ENCODE measurements around a stretch of chr1.

DNA sequence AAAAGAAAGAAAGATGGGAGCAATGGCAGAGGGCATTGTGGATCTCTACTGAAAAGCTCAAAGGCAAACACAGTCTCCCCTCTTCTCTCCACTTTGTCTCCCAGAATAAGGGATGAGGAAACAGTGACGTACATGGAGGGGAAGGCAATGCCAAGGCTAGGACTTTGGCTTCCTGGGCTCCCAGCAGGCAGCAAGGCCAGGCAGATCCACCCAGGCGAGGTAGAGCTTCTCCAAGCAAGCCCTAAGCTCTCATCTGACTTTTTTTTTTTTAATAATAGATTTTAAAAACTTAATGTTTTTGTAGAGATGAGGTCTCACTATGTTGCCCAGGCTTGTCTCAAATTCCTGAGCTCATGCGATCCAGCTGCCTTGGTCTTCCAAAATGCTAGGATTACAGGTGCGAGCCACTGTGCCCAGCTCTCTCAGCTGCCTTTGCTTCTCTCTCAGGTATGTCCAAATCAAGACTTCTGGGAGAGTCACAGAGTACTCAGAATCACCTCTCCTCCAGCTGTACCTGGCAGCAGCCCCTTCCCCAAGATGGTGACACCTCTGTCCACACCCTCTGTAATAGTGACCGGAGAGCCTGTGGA lies 4.5 kb downstream of the ARHGEF2 start:
- PRO-cap, result no peak

DNA sequence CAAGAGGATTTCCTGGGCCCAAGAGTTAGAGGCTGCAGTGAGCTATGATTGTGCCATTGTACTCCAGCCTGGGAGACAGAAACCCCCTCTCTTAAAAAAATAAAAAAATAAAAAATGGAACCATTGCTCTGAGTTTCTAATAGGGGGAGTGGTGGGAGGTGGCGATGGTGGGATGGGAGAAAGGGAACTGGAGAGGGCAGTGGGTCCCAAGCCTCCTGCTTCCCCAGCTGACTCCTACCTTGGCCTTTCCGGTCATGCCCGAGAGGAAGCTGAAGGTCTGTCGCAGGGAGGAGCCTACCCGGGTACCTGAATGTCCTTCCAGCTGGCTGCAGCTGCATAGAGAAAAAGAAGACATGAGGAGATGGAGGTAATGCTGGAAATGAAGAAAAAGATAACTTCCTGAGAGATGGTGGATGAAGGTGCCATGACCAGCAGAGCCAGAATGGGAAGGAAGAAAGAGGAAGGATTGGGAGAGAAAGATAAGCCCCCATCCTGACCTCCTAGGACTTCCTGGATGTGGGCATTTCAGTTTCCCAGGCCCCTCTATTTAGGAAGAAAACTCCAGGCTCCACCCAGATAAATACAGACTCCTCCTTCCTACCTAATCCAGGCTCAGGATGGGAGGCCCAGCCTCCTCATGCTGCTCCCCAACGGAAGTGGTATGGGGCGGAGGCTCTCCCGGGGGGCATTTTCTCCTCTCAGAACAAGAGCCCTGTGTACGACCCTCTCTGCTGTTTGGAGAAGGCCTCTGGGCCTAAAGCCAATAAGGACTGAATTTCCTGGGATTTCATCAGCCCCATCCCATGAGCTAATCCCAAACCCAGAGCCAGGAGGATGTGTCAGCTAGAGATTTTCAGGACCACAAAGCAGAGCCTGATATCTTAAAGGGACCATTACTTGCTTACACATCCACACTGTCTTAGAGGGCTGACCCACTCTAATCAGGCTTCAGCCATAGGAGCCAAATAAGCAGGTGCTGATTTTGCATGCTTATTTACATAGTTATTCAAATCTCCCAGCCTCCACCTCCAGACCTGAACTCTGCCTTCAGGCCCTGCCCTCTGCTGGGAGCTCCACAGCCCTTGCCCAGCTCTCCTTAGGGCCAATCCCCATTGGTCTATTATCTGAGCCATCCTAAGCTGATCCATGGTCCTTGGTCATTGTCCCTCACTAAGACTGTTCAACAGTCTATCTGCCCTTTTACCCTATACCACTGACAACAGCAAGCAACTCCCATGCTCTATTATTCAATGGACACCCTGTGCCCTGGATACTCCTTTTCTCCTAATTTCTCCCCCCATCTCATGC lies 5.0 kb upstream of the ARHGEF2 start:
- PRO-cap, result no peak

DNA sequence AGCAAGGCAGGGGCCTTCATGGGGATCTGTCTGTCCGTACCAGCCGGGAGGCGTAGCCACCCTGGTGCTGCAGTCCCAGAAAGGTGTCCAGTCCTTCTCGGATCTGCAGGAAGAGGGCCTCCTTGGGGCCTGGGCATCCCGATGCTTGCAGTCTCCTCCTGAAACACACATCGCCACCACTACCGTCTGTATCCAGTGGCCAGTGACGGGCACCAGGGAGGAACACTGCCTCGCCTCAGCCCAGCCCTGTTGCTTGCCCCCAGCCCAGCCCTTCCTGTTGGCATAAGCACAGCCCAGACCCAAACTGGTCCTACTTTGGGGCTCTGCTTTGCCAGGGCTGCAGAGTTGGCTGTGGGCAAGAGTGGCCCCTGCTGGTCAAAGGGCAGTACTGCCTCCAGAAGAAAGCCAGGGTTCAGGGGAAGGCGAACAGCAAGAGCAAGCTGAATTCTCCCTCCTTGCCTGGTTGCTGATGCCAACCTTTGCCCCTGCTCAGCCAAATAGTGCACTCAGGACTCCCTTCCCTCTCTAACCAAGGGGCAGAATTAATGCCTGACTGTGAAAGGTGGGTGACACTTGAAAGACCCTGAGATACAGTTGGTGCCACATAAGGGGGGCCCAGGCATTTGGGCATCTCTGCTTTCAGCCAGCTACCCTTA lies 11.0 kb upstream of the ARHGEF2 start:
- PRO-cap, result unidirectional peak, minus-strand start at position 204 of the sequence; unidirectional peak, minus-strand start at position 279 of the sequence

- PRO-cap, result no peak
These were observed 9.6 kb downstream of the SSR2 start for GRCh38 chr1:156011192-156011445.

GRCh38 chr1:156054008-156054481 lies 447 bp upstream of the UBQLN4 start:
- PRO-cap, result no peak

GRCh38 chr1:156075592-156076321 lies 6.5 kb downstream of the MEX3A start:
- PRO-cap, result no peak

DNA sequence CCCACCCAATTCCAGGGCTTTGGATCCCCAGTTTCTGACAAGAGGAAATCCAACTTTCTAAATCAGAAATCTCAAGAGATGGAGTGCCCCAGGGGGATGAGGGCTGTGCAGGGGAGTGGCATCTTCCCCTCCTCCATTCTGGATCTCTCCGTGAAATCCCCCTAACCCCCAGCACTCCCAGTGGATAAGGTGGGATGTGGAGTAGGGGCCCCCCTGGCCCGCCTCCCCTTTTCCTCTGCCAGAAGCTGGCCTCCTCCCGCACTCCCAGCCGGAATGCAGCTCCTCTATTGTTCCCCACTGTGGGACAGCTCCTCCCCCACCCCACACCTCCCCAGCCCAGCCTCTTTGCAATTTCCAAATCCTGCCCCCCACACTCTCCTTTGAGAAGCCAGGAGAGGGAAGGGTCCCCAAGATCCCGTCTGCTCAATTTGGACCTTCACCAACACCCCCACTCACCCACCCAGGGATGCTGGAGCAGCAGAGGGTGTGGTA lies 2.0 kb downstream of the MEX3A start:
- PRO-cap, result no peak

- PRO-cap, result bidirectional peak, plus-strand start at chr1:156115316, minus-strand start at chr1:156115359
These were observed 678 bp downstream of the LMNA start for GRCh38 chr1:156114944-156115833.

- PRO-cap, result no peak
These were observed 17.3 kb upstream of the SEMA4A start for GRCh38 chr1:156135786-156136744.

- PRO-cap, result no peak
These were observed 7.4 kb upstream of the SEMA4A start for GRCh38 chr1:156146022-156146311.

DNA sequence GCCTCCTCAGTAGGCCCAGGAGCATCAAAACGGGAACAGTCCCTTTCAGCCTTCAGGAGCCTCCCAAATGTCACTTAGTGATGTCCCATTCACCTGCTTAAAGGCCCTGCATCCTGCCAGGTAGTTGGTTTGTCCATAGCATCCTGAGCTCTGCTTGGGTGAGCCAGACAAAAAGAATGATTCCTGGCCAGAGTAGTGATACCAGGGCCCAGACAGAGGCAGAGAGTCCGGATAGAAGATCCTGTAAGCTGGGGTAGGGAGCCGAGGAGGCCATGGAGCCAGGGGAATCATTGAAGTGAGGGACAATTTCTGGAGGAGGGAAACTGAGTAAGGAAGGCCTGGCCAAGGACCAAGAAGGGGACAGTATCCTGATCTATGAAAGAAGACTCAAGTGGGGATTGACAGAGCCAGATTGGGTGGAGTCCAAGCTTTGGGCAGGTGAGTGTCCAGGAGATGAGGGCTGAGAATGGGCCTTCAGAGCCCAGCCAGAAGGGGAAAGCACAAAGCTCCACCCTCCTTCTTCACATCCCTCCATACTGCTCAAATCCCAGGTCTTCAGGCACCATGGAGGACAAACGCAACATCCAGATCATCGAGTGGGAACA lies 5.5 kb downstream of the SLC25A44 start:
- PRO-cap, result no peak

GRCh38 chr1:156356901-156357443 lies 12.0 kb upstream of the RHBG start:
- PRO-cap, result no peak

DNA sequence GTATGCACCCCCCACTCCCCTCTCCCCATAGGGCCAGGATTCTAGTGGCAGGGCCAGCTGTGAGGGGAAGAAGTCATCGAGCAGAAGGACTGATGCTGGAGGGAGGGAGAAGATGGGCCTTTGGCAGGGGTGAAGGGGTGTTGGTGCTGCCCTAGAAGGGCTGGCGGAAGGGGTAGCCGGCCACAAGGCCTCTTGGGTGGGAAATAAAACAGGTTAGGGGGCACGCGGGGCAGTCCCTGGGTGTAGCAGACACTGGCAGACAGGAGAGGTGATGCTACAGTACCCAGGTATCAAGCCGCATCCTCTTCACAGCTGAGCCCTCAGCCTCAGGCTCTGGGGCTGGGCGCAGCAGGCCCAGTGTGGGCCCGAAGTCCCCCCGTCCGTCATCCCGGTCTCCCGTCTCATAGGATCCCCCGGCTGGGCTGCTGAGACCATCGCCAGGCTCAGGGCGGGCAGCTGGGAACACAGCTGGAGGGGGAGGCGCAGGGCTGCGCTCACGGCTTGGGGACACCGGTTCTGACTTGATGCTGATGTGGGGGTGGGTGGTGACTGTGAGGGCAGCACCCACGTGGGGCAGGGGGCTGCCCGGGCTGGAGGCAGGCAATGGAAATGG lies 32.8 kb downstream of the MEF2D start:
- PRO-cap, result no peak

DNA sequence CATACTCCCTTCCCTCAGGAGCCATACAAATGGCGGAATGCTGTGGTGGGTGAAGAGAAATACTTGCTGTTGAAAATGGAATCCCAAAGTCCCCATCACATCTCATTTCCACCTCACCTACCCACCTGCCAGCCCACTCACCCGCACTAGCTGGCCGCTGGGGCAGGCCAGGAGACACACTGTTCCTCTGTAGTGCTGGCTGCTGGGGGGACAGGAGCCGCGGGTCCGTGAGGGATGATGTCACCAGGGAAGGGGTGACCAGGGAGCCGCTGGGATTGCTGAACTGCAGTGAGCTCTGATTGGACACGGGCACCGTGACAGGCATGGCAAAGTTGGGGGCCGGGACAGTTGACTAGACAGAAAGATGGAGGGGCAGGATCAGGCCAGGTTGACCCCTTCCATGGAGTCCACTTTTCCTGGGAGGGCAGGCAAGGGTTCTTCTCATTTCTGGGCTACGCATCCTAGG lies 21.1 kb downstream of the MEF2D start:
- PRO-cap, result no peak

GRCh38 chr1:156487626-156488392 lies 12.8 kb downstream of the MEF2D start:
- PRO-cap, result no peak

- PRO-cap, result no peak
These were observed 12.1 kb downstream of the MEF2D start for GRCh38 chr1:156488449-156488960.

- PRO-cap, result no peak
These were observed 10.1 kb downstream of the MEF2D start for GRCh38 chr1:156490079-156491244.

DNA sequence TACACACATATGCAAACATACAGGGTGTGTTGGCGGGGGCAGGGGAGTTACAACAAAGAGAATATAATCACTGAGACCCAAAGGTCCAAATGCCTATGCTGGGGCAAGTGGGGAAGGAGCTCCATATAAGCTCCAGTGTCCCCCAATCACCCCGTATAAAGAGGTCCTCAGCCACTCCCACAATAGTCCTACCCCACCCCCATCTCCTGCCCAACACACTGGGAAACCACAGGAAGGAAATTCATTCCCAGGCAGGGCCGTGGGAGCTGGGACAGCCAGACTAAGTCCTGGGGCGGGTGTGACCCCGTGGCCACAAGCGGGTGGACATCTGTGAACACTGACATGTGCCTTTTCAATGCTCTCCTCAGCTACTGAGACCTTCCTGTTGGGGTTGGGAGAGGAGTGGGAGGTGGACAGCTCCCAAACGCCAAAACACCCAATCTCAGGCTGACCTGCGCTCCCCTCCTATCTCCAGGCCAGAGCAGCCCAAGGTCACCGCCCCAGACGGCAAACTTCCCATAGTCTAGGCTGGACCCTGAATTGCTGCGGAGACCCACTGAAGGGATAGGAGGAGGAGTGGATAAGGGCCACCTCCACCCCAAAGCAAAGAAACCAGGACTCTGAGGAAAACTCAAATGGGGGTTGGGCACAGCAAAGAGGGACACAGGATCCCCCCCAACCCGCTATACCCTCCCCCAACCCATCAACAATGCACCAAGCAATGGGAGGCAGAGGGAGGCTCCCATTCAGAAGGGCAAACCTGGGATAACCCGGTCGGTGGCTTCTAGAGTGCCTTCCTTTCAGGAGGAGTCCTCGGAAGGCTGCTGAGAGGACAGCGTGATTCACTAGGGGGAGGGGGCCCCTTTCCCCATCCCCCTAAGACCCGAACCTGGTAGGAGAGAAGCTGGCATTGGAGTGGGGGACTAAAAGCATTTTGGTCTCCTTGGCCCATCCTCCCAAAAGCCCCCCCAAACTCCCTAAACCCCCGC lies 1.6 kb downstream of the MEF2D start:
- PRO-cap, result unidirectional peak, plus-strand start at position 244 of the sequence; unidirectional peak, plus-strand start at position 310 of the sequence

GRCh38 chr1:156525100-156525532 lies 24.5 kb upstream of the MEF2D start:
- PRO-cap, result no peak

DNA sequence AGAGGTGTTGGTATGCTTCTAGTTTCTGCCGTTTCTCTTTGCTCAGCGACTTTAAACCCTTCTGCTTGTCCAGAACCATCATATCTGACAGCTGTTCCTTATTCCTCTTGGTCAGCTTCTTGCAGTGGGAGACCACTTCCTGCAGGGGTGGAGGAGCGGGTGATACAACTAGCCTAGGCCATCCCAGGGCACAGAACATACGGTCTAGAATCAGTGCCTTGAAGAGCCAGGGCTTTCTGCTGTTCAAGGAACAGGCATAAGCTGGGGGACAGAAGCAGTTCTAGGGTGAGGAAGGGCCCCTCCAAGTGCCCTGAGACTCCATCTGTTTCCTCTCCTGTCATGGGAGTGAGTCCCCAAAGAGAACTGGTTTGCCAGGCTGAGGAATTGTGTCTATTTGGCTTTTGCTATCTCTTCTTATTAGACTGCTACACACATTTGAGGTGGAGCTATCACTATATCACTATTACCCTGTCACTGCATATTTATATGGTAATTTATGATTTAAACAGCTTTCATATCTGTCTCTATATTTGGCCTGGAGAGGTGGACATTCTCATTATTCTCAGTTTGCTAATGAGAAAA lies 32.4 kb downstream of the IQGAP3 start:
- PRO-cap, result no peak